Right ventricle myocardium (tissue), 1 donor: Measurements from ENCODE around the genes PITHD1, NCMAP, SRRM1 and LDLRAP1.

DNA sequence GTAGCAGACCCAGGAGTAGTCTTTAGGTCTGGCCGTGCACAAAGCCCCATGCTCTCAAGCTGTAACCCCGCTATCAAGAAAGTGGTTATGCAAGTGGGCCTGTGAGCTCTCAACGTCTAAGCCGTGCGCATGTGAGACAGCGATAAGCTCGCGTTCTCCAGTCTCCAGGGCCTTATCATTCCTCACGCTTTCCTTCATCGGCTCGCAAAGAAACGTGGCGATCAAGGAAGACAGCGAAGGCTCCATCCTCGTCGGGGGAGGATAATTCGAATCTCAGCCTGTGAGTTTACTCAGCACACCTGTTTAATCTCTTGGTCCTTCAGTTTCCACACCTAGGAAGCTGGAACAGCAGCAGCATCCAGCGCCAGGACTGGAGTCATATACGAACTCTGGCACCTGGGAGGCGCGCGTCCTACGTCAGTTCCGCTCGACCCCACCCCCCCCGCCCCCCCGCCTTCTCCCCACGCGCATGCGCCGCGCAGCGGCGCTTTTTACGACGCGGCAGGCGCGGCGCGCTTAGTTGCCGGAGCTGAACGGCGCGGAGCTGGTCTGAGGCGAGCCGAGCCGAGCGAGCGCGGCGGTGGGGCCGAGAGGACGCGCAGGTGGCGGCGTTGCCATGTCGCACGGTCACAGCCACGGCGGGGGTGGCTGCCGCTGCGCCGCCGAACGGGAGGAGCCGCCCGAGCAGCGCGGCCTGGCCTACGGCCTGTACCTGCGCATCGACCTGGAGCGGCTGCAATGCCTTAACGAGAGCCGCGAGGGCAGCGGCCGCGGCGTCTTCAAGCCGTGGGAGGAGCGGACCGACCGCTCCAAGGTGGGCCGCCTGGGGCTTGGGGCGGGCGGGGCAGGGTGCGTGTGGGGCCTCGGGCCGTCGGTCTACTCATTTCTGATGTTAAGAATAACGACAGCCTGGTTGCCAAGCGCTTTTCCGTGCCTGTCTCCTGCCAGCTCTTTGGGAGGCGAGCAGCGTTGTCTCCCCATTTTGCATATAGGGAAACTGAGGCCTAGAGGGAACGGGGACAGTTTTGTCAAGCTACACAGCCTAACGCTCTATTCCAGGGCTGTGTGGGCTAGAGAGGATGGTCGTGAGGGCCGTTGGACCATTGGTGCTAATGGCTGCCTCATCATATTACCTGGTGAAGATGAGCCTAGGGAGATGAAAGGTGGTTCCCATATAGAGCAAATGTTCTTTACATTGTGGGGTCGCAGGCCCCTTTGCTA, at the start of gene PITHD1:
Gene PITHD1, plus strand, starts transcription at position 519 of the 1,221 bp plus-strand sequence.
- PRO-cap, 2 experiments: peak in 2 of 2 experiments; most common plus-strand start position 519 of the sequence (in 2); most common minus-strand start position 391 of the sequence (in 2)

DNA sequence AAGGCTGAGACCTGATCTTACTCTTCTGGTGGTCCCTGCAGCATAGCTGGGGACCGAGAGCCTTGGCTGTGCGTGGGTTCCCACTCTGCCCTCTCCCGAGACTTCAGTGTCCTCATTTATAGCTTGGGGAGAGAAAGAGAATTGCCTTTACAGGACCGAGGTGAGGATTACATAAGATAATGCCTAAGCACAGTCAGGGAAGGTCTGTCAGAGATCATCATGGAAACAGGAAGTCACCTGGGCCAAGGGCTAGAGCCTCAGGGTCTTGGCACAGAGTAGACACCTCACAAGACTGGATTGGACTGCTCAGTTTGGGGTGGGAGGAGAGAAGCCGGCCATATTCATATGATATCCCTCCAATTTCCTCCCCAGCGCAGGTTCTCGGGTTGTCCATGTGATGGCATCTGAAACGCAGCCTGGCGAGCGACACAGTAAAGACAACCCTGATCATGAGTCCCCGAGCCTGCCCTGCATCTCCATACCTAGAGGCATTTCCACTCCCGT, 3.8 kb downstream of the CNR2 start:
- PRO-cap, 2 experiments: no peak in any of the 2 experiments

DNA sequence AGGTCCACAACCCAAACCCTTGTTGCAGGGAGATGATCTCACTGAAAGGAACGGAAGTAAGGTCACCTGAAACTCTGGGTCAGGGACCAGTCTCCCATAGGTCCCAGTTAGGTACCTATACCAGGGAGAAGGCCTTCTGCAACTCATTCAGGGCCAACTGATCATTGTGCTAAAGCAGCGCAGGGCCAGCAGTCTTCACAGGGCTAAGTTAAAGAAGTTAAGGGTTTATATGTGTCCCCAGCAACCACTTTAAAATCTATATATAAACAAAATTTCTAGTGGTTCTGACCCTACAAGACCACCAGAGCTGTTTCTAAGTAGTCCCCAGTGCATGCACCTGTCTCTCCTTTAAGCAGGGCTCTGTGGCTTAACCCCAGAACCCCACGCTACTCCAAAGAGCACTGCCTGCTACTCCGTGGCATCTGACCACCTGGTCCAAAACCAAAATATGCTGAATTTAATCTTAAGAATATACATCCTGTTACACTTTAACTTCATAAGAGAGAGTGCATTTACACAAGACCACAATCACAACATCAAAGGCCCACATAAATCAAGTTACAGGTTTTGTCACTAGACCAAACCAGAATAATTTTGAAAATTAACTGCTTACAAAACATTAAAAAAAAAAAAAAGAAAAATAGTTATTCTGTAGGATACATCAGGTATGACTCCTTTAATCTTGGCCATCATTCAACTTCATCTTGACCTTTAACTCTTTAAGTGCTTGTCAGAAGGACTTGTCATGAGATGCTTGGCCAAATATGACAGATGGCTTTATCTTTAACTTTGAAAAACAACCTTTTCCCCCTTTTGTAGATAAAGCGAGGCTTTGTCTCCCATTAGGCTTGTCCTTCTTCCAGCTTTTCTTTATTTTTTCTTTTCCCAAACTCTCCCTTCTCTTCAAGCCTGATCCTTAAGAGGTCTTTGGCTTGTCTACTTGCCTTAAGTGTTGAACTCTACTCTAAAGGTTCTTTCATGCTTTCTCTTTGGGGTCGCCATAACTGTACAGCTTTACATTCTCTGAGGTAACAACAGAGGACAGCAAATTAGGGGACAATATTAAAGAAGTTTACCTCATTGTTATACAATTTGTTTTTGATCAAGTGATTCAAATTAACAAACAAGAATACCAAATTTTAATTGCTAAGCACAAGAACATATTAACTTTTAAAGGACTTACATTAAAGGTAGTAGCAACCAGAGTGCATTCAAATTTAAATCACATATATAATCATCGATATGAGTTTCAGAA, 2.4 kb downstream of the SRSF10 start:
- PRO-cap, 2 experiments: no peak in any of the 2 experiments

GRCh38 chr1:24022255-24023221, 42.4 kb upstream of the SRSF10 start:
- PRO-cap, 2 experiments: no peak in any of the 2 experiments

GRCh38 chr1:24111270-24111831, 584 bp downstream of the MYOM3 start:
- PRO-cap, 2 experiments: peak in 2 of 2 experiments; most common plus-strand start chr1:24111518 (in 1); most common minus-strand start chr1:24111652 (in 2)

- PRO-cap, 2 experiments: no peak in any of the 2 experiments
Measured at GRCh38 chr1:24203289-24203785, 16.2 kb upstream of the IFNLR1 start.

GRCh38 chr1:24391348-24392848, 21.7 kb downstream of the STPG1 start:
- PRO-cap, 2 experiments: peak in 1 of 2 experiments; most common minus-strand start chr1:24392472 (in 1)

- PRO-cap, 2 experiments: no peak in any of the 2 experiments
Measured at GRCh38 chr1:24508250-24508720, 5.6 kb downstream of the RCAN3 start.

DNA sequence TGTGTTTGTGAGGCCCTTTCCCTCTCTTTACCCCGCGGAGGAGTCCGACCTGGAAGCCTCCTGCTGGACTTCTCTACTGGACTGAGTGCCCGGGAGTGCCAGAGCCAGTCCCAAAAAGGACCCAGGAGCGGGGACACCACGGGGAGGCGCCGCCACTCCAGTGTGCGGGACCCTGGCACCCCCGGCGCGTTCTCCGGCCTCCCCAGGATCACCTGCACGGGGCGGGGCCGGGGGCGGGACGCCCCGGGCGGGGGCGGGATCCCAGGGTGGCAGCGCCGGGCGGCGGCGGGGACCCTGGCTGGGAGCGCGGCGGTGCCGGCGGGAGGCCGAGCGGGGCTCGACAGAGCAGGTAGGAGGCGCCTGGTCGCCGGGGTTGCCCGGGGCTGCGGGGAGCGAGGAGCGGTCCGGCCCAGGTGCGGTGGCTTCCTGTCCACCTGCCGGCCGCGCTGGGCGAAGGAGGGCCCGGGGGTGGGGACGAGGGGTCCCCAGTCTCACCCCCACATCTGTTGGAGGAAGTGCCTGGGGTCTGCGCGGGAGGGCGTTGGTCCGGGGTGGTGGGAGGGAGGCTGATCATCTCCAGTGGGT, at the start of gene NCMAP:
Gene NCMAP, plus strand, starts transcription at position 267 of the 585 bp plus-strand sequence.
- PRO-cap, 2 experiments: no peak in any of the 2 experiments

GRCh38 chr1:24643063-24643446, at the start of gene SRRM1:
SRRM1 (plus strand) TSS chr1:24643302.
- PRO-cap, 2 experiments: peak in 2 of 2 experiments; most common plus-strand start chr1:24643298 (in 2)

GRCh38 chr1:24728873-24729291, 16.4 kb upstream of the CLIC4 start:
- PRO-cap, 2 experiments: no peak in any of the 2 experiments

DNA sequence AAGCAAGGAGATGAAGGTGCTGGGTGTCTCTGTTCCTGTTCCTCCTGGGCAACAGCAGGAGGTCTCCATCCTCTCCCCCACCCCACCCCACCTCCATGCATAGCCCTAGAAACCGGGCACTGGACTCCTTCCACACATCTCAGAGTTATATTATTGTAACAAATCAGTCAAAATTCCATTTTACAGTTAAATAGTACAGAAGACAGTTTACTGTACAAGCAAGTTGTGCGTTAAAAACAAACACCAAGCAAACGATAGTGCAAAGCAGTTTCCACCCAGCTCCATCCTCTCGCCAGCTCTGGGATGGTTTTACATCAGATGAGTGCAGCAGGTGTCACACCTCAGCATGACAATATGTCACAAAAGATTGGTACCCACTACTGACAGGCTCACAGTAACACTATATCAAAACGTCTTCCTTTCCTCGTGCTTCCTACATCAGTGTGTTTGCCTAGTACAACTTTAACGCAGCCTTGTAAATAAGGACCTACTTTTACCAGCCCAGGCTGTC, 30.6 kb downstream of the RUNX3 start:
- PRO-cap, 2 experiments: no peak in any of the 2 experiments

DNA sequence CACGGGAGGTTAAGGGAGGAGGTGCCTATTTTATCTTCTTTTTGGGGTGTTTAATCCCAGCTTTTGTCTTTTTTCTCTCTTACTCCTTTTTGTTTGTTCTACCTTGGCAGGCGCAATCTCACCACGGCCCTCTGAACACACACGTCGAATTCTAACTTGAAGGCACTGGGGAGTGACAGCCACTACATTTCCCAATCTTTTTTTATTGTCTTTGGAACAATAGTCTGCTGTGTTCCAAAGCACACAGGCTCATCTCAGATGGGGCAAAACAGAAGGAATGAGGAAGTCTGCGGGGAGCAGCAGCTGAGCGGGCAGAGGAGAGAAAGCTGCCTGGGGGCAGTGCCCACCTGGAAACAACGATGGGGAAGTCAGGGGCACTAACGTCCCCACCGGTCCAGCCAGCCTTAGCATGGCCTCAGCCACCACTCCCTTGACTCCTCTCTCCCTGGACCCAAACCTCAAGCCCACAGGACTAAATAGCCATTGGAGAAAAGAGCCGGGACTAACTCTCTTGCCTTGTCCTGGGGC, 34.3 kb downstream of the SYF2 start:
- PRO-cap, 2 experiments: no peak in any of the 2 experiments

- PRO-cap, 2 experiments: no peak in any of the 2 experiments
Measured at GRCh38 chr1:25245241-25245591, 2.0 kb downstream of the RSRP1 start.

DNA sequence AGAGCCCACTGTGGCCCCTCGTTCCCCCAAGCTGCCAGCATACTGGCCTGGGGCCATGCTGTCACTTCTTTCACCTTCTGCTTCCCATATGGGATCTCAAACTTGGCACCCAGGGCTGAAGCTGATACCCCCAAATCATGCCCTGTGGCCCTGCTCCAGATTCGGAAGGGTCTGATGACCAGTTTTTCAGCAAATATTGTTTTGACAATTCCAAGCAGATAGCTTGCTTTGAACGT, 873 bp downstream of the MACO1 start:
- PRO-cap, 2 experiments: no peak in any of the 2 experiments

- PRO-cap, 2 experiments: no peak in any of the 2 experiments
Measured at GRCh38 chr1:25434501-25434983, 3.8 kb downstream of the MACO1 start.

GRCh38 chr1:25476204-25476610, 45.5 kb downstream of the MACO1 start:
- PRO-cap, 2 experiments: no peak in any of the 2 experiments

- PRO-cap, 2 experiments: peak in 2 of 2 experiments; most common plus-strand start chr1:25543607 (in 2); most common minus-strand start chr1:25543456 (in 1)
Measured at GRCh38 chr1:25543160-25544337, at the start of gene LDLRAP1. LDLRAP1 (plus strand) TSS chr1:25543606.

- PRO-cap, 2 experiments: no peak in any of the 2 experiments
Measured at GRCh38 chr1:25549250-25550501, 6.3 kb downstream of the LDLRAP1 start.

DNA sequence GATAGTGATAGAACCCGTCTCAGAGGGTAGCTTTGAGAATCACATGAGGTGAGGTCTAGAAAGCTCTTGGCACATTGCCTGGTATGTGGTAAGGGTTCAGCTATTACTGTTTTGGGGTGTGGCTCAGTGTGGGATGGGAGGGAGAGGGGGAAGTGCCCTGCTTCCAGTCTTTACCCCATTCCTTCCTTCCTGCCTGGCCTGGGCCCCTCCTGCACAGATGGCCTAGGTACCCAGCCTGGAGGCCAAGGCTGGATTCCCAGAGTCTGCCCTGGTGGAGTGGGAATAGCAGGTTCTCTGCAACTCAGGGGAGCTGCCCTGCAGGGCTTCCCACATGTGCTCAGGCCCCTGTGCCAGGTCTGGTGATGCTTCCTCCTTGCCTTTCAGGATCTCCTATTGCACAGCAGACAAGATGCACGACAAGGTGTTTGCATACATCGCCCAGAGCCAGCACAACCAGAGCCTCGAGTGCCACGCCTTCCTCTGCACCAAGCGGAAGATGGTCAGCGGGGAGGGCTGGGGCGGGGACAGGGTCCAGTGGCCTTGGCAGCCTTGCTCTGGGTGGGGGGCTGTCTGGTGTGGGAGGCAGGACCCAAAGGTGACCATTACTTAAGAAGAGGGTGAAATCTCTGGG, 13.5 kb downstream of the LDLRAP1 start:
- PRO-cap, 2 experiments: no peak in any of the 2 experiments